ENCODE measurements around the gene PLXNC1.

GRCh38 chr12:93590898-93592163, 18.9 kb downstream of the SOCS2 start:
- CAGE, long polyA plus RNA = no peak
- RRBS = under 1% methylated on average over 7 of the region's 44 CpGs

GRCh38 chr12:93701943-93702800, 25.0 kb downstream of the CRADD start:
- CAGE, long polyA plus RNA = no peak
- RRBS = no CpG with 5 or more reads among the region's 6 CpGs

GRCh38 chr12:93804460-93805000, 127.4 kb downstream of the CRADD start:
- CAGE, long polyA plus RNA = no peak
- RRBS = no CpG with 5 or more reads among the region's 4 CpGs

DNA sequence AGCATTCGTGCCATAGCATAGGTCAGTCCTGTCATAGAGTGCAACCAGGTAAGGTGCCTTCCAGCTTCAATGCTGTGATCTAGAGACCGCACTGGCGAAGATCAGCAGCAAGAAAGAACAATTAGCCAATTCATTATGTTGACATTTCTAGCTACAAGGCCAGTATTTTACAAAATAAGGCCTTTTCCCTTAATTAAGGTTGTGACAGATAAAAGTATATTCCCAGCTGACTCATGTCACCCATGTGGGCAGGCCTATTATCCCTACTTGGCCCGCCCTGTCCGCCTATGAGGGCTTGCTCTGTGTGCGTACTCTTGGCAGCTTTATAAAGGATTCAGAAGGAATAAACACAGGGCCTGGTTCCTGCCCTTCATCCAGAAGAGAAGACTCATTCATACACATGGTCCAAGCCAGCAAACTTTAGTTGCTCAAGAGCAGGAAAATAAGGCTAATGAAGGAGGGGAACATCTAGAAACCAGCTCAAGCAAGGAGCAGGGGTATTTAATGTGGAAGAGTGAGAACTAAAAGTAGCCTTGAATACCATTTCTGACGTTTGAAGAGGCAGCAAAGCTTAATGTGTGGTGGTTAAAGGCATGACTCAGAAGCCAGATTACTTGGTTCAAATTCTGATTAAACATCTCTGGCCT, 141.8 kb downstream of the CRADD start:
- CAGE, long polyA plus RNA = no peak
- RRBS = no CpG with 5 or more reads among the region's 7 CpGs

GRCh38 chr12:94075317-94076009, 72.9 kb upstream of the PLXNC1 start:
- CAGE, long polyA plus RNA = no peak
- RRBS = no CpG with 5 or more reads among the region's 3 CpGs

- CAGE, long polyA plus RNA = no peak
- RRBS = 2% methylated on average over 17 of the region's 87 CpGs
These were observed at the start of gene PLXNC1 for GRCh38 chr12:94148289-94148996. TSS of gene PLXNC1 (plus strand) at chr12:94148577.

DNA sequence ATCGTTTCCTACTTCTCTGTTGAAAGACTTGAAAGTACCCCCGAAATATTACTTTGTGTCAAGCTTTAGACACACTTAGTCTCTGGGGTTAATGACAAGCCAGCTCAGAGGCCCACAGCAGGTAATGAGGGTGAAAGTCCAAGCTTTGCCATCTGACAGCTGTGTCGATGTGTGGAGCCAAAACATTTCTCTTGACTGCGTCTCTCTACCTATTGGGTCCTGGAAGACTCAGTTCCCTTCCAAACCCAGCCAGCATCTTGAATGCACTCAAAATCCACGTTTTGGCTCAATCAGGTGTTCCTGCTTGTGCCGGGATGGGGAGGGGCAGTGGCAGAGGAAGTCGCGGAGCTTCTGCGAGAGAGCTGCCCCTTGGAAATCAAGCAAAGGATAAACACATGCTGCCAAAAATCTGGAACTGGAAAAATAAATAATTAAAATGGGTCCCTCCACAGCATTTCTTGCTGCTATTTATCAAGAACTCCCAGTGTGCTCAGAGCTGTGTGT, 3.2 kb downstream of the PLXNC1 start:
- CAGE, long polyA plus RNA = no peak
- RRBS = no CpG with 5 or more reads among the region's 9 CpGs

DNA sequence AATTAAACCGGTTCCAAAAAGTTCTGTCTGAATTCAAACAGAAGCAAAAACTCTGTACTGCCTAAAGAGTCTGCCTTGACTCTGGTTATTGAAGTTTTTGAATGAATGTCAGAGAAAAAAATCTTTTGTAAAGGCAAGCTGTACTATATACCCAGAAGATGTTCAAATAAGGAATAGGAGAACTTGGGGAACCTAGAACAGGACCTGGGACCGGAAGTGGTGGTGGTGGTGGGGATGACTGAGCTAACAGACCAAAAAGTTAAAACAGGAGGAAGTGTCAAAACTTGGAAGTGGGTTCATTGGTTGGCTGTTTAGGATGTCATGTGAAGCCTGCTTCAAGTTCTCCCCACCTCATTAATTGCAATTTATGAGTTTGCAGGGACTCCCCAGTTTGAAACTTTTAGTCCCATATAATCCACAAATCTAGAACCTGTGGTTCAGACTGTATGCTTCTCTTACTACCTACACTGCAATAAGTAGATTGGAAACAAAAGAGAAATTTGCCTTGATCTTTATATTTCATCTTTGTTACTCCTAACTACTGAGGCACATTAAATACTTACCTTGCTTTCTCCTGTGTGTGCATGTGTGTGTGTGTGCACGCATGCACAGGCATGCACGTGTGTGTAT, 26.3 kb downstream of the PLXNC1 start:
- CAGE, long polyA plus RNA = no peak
- RRBS = no CpG with 5 or more reads among the region's 4 CpGs

DNA sequence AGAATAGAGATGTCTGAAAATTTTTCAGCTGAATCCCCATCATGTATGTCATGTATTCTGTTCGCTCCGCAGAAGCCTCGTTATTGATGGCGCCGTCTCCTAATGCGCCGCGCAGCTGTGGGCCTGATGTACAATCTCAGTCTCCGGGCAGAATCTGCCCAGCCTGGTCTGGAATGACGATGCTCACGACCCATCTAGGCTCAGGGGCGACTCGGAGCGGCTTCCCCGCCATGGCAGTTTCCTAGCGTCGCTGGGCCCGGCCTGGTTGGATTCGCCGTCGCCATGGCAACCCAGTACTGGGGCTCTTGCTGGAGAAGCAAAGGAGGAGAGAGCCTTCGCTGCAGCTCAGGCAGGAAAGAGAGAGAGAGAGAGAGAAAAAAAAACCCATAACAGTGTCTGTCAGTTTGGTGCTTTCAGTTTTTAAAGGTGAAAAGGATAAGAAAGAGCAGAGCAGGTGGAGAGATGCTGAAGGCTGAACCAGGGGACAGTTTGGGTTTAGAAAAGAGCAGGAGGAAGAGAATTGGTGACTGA, 38.5 kb downstream of the PLXNC1 start:
- CAGE, long polyA plus RNA = no peak
- RRBS = 22% methylated on average over 6 of the region's 22 CpGs

DNA sequence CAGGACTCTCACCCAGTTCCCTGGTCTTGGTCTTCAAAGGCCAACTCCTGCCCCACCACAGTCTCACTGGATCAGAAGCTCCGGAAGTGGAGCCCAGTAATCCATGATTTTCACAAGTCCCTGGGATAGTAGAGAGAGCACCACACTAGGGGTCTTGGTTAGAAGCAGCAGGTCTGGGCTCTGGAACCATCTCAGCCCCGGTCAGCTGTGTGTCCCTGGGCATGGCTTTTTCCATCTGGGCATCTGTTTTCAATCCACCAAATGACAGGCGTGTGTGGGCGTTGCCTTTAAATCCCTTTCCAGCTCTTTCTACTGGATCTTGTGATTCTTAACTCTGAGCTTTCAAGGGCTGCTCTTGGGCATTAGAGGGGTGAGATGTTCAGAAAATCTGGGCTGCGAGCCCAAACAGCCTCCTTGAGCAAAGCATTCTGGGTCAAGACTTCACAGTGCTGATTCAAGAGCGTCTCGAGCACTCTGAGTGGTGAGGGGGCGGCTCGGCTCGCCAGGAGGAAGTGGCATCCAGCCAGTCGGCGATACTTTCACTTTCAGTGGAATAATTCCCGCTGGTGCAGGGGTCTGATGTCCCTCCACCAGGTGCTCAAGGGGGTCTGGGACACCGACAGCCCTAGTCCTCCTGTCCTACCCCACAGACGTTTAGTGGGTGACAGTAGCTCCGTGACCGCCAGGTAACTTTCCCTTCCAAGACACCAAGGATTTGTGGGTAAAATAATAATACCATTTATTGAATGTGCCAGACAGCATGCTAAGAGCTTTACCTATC, 113.9 kb downstream of the PLXNC1 start:
- CAGE, long polyA plus RNA = no peak
- RRBS = 0% methylated on average over 1 of the region's 17 CpGs

DNA sequence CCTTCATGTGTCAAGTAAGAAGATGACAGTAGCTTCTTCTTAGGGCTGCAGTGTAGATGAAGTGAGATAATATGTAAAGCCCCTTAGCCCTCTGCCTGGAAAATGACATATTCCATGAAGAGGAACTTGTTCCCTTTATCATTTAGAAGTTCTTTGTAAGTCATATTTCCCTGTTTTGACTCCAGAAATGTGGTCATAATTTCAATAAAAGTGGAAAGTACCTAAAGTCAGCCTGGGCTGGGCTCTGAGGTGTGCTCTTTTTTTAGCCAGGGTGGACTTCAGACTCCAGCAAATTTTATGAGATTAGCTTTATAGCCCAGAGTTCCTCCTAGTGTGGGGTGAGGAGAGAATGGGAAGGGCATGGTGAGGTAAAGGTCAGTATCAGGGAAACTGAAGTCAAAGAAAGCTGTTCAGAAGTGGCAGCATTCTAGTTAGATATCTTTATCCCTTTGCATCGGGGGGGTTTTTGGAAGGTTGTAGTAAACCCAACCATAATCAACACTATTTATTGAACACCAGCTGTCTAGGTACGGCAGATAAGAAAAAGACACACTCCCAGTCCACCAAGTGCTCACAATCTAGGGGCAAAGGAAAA, 92.5 kb downstream of the TMCC3 start:
- CAGE, long polyA plus RNA = no peak
- RRBS = no CpG with 5 or more reads among the region's 2 CpGs

DNA sequence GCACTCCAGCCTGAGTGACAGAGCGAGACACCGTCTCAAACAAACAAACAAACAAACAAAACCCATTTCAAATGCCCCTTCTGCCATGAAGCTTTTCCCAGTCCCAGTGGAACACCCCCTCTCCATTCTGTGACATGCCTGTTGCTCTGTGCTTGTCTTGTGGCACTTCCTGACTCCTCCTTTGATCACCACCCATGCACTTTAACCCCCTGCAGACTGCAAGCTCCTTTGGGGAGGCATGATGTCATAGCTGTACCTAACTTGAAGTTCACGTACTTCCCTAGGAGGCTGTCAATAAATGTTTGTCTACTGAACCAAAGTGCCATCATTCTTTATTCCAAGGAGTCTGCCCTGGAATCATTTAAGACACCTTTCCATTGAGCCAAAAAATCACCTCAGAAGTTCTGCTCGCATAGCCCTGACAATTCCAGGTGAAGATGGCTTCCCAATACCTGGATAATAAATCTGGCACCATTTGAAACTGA, 64.7 kb downstream of the TMCC3 start:
- CAGE, long polyA plus RNA = no peak
- RRBS = no CpG with 5 or more reads among the region's 4 CpGs

DNA sequence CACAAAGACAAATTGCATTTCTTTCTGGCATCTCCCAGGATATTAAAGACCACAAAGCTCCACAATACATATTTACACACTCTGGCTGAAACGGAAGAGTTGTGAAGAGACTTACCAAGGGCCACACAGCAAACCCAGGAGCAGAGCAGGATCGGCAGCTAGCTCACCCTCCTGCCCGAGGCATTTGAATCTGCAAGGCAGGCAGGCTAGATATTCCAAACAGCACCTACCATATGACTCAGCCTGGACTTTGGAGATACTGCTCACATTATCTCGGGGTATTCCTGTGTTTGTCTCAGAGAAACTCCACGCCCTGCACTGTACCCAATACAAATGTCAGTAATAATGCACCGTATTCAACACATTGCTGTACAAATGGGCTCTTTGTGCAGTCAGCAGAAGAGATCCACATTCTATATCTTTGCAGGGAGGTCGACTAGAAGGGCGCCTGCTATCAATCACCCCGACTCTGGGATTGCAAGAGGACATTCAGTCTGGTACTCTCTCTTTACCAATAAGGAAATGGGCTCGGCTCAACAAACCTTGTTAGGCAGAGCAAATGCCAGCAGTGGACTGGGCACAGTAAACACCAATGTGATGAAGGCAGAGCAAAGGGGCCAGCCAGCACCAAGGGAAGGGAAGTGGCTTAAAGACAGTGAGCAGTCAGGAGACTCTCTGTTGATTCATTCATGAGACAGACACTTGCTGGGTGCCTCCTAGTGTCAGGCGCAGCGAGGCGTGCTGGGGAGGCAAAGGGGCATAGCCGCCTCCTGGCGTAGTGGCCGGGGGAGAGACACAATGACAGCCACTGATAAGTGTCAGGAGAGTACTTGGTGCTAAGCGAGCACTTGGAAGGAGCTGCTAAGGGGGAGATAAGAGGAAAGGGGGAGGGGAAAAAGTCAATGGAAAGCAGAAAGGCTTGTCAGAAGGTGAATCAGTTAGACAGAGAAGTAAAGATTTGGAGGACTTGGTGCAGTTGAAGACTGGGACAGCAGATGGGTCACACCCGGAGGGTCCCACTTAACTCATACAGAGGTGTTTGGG, 34.2 kb downstream of the TMCC3 start:
- CAGE, long polyA plus RNA = no peak
- RRBS = no CpG with 5 or more reads among the region's 18 CpGs

DNA sequence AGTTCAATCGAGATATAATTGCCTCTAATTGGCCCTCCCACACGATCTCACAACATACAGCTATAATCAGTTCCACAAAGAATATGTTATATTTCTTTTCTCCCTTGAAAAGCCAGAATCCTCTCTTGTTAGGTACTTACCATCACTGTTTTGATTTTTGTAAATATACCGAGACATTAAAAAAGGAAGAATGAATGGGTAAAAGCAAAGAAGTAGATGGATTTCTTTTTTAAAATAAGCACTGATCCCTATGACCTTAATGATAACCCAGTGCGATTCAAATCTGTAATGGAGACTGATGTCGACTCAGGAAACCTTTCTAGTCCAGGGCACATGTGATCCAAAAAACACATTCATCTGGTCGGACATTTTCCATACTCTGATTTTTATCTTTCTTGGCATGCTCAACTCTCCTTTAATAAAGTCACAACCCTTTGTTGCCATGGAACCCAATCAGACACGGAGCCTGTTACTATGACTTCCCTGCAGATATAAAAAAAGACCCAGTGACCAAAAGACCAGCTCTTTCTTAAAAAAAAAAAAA, 28.0 kb downstream of the TMCC3 start:
- CAGE, long polyA plus RNA = no peak
- RRBS = no CpG with 5 or more reads among the region's 7 CpGs

DNA sequence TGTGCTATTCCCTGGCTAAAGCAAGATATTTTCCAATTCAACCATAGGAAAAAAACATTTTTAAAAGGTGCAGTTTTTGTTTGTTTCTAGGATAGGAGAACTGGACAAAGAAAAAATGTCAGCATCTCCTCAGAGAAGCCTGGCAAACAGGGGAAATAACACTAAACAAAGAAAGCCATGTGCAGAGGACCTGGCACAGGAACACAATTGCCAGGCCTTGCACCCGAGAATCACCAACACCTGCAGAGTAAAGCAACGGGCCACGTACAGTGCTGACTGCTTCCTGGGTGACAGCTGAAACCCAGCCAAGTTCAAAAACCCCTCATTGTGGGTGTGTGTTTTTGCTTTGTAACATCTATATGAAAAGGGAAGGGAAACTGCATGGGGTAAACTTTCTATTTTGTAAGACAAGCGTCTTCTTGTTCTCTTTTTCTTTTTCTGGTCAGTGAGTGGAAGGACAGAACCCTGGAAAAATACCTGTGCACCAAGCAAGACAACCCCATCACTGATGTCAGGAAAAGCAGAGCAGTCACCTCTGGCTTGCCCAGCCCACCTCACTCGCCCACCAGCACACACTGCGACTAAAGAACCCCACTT, 172.5 kb downstream of the NDUFA12 start:
- CAGE, long polyA plus RNA = no peak
- RRBS = no CpG with 5 or more reads among the region's 6 CpGs

DNA sequence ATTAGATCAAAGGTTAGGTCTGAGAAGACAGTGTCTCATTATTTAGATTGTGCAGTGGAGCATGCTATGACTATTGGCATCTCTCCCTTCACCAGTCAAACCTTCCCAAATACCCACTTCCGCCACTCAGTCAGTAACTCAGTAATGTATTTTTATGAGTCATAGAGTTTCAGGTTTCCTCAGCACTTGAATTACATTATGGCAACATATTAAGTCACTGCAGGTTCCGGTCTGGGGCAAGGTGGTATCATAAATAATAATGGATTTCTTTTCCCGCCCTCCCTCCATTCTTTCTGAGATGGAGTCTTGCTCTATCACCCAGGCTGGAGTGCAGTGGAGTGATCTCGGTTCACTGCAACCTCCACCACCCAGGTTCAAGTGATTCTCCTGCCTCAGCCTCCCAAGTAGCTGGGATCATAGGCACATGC, 29.9 kb upstream of the NR2C1 start:
- CAGE, long polyA plus RNA = no peak
- RRBS = no CpG with 5 or more reads among the region's 4 CpGs

- CAGE, long polyA plus RNA = no peak
- RRBS = 2% methylated on average over 7 of the region's 37 CpGs
These were observed 496 bp downstream of the VEZT start for GRCh38 chr12:95217987-95218619.

GRCh38 chr12:95225509-95226274, 8.1 kb downstream of the VEZT start:
- CAGE, long polyA plus RNA = no peak
- RRBS = no CpG with 5 or more reads among the region's 5 CpGs

GRCh38 chr12:95300090-95301118, 82.8 kb downstream of the VEZT start:
- CAGE, long polyA plus RNA = no peak
- RRBS = no CpG with 5 or more reads among the region's 3 CpGs

DNA sequence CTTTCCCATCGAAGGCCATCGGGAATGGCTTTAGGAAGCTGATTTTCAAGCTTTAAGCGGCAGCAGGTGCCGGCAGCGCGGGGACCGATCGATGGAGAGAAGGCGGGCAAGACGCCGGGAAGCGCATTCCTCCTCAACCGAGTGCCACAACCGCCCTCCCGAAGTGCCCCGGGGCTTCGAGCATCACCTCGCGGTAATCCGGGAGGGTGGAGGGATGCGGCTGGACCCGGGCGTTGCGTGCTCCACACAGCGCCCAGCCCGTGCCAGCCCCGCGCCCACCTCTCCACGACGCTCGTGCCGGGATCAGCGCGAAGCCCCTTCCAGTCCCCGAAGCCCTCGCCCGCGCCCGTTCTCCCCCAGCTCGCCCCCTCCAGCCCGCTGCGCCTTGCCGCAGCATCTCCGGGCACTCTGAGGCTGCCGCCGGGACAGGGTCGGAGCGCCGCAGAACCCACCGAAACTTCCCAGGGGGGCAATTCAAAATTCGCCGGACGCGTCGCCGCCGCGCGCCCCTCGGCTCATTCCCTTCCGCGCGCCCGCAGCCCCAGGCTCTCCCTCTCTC, 3.1 kb downstream of the USP44 start:
- CAGE, long polyA plus RNA = no peak
- RRBS = 3% methylated on average over 38 of the region's 64 CpGs